SUDHL5 (cell line): ENCODE measurements around the genes AKR1C1 and AKR1C3.

DNA sequence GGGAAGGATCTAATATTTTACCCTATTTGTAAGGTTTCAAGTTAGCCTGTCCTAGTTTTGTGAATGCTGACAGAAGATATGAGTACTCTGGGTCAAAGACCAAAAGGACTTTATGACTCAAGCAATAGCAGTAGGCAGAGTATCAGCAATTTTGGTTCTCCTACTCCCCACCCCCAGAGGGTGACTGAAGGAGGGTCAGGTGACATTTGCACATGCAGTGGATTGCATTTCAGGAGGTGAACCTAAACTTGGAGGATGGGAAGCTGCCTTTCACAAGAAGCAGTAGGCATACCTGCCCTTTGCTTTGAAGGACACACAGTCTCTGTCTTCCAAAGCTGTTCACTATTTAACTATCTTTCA, 84.1 kb upstream of the KLF6 start:
- PRO-cap: no peak

DNA sequence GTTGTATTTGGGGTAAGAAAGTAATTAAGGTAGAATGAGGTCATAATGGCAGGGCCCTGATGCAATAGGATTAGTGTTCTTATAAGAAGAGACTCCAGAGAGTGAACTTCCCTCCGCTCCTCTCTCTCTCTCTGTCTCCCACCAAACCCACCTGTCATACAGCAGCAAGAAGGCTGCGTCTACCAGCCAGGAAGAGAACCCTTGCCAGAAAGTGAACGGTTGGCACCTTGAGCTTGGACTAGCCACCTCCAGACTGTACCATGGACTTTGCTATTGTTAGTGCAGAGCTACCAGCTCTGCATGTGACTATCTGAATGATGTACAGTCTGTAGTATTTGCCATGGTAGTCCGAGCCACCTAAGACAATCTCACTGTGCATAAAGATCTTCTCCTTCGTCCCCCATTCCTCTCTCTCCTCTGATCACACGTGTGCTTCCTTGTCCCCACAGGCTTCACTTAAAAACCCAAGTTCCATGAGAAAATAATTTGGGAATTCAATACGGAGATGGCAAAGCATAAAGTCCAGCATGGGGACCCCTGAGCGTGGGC, 86.6 kb upstream of the KLF6 start:
- PRO-cap: no peak

DNA sequence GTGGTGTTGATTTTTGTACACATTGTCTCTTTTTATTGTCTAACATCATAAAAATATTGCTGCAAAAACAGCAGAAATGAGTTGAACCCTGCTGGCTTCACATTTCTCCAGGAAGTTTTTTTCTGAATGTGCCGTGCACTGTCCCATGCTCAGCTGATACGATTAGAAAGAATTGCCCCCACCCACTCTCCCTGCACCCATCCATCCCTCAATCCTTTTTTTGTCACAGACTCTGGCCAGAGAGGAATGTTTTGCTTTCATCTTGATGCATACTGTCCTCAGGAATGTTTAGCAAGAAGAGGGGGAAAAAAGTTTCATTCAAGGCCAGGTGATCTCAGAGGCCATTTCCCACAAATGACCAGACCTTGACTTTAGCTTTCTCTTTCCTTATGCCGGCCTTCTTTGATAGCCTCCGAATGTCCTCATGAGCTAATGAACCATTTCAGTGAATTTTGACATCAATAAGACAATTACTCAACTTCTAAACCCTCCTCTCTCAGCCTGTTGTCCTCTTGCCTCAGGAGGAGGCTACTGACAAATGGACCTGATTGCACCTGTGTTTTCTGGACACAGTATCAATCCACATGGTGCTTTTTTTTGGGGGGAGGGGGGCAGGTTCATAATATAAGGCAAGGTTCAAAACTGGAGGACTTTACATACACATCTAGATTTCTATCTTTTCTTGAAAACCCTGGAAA, 105.0 kb upstream of the KLF6 start:
- PRO-cap: no peak

GRCh38 chr10:3892265-3893067, 107.5 kb upstream of the KLF6 start:
- PRO-cap: no peak

DNA sequence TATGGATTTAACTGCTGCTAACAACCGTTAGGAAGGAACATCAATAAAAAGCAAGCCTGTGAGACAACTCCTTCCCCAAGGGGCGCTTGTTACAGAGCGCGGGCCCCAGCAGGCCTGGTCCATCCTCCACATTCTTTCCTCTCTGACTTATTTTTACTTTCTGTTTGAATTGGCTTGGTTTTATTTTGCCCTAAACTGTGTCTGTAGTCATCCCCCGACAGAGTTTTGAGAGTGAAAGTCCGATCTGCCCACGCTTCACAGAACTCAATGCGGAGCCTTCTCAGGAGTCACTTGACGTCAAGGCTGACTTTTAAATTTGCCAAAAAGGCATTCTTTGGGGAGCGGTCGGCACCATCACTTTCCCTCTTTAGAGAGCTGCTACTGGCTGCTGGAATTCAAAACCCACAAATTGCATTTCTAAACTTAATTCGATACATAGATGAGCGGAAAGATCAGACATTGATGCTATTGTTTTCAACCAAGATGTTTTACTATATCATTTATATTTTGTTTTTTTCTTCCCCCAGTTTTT, 150.2 kb upstream of the KLF6 start:
- PRO-cap: no peak

DNA sequence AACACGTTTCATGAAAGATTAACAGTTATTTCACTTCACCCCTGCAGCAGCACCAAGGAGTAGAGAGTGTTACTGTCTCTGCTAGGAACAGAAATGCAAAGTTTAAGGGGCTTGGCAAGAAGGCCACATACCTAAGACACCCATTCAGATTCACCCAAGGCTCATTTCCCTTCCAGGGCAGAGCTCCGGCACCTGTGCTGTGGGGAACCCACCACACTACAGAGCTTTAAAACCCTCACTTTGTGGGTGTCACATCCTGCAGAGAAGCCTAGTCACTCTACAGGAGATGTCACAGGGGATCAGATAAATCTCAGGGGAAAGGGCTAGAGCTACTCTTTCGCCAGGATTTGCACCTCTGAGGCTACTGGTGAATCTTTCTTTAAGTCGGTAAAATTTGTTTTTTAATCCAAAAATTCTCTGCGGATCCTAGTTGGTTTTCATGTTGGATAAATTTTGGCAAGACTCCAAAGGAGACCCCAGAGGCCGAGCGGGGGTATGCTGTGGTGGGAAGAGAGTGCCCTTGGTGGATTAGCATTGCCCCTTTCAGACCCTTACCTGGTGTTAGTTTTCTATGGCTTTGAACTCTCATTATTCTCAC, 176.2 kb upstream of the KLF6 start:
- PRO-cap: no peak

GRCh38 chr10:3963045-3963534, 178.1 kb upstream of the KLF6 start:
- PRO-cap: no peak

GRCh38 chr10:4034721-4035764, 250.0 kb upstream of the KLF6 start:
- PRO-cap: no peak

DNA sequence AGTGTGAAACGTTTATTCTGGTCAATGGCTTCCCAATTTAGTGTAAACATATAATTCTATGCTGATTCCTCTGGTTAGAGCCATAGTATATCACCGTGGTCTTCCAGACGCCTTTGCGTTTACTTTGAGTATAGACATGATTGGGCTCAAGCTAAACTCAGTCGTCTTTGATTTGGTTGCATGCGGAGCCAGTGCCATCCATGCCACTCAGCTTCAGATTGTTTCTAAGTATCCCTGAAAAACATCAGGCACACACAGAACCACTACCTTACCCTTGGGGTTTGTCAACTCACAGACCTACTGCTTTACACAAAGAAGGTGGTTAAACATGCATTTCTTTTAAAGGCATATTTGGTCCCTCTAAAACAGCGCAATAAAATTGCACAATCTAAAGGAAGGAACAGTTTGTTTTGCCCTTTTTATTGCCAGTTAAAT, 273.6 kb upstream of the KLF6 start:
- PRO-cap: no peak

DNA sequence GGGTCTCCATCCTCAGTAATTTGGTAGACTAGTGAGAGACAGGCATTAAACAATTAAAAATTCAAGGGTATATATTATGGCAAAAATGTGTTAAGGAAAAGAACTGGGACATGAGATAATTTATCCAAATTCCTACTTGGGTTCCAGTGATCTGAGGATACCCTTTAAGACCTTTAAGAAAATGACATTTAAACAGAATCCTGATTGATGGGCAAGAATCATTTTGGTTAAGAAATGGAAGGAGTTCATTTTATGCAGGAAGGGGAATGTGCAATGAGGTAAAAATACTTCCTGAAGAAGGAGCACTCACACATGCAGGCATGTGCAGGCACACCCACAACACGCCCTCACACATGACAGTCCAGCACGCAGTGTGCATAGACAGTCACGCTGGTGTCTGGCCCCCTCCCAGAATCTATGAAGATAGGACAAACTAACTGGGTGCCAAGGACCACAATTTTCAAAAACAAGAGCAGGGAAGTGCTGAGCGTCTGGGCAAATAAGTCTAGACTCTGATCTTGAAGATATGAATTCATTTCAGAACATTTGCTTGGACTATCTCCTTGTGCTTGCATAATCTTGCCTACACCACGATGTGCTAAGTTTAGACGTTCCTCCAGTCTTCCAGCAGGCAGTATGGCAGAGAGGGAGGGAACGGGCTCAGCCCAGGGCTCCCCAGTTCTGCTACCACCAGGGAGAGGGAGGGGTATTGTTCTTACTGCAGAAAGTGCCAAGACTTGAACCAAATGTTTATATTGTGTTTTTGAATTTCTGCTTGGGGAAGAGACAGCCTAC, 276.4 kb upstream of the KLF6 start:
- PRO-cap: no peak

GRCh38 chr10:4372478-4373010, 453.5 kb upstream of the AKR1E2 start:
- PRO-cap: no peak

GRCh38 chr10:4685533-4686000, 140.4 kb upstream of the AKR1E2 start:
- PRO-cap: unidirectional peak, plus-strand start at chr10:4685681

GRCh38 chr10:4826411-4827151, 574 bp downstream of the AKR1E2 start:
- PRO-cap: no peak

GRCh38 chr10:4957297-4957496, 6.0 kb upstream of the AKR1C1 start:
- PRO-cap: no peak

DNA sequence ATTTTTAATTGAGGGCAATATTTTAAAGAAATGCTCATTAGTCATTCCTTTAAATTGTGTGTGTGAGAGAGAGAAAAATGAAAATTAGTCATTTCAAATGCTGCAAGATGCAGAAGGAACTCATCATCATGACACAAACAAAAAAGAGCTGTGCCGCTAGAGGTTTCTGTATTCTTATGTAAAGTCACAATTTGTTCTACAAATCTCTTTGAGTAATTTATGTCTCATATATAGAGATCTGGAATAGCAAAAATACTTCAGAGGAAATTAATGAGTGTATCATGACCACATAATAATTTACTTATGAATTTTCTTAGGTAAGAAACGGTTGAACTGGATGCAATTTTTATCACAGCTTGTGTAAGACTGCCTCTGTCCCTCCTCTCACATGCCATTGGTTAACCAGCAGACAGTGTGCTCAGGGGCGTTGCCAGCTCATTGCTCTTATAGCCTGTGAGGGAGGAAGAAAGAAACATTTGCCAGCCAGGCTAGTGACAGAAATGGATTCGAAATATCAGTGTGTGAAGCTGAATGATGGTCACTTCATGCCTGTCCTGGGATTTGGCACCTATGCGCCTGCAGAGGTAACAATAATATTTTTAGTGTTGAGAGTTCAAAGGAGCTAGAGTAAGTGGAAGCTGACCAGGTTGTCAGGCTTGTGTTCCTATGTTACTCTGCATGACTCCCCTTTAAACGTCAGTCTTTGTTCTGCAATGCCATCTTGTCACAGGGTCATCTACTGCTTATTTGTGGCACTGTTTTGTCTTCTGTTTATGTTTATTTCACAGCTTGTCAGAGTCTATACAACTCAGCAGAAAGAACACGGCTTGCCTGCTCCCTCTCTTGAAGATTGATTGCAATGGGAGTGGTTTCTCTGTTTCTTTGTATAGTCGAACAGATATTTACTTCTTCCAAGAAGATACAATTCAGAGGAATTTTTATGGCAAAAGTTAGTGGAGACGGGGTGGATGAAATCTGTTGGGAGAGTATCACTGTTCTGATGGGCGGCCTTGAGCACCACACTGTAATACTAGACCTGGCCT, at the start of gene AKR1C1:
TSS of gene AKR1C1 (plus strand) at position 471 of the 1,043 bp plus-strand sequence.
- PRO-cap: unidirectional peak, plus-strand start at position 475 of the sequence

DNA sequence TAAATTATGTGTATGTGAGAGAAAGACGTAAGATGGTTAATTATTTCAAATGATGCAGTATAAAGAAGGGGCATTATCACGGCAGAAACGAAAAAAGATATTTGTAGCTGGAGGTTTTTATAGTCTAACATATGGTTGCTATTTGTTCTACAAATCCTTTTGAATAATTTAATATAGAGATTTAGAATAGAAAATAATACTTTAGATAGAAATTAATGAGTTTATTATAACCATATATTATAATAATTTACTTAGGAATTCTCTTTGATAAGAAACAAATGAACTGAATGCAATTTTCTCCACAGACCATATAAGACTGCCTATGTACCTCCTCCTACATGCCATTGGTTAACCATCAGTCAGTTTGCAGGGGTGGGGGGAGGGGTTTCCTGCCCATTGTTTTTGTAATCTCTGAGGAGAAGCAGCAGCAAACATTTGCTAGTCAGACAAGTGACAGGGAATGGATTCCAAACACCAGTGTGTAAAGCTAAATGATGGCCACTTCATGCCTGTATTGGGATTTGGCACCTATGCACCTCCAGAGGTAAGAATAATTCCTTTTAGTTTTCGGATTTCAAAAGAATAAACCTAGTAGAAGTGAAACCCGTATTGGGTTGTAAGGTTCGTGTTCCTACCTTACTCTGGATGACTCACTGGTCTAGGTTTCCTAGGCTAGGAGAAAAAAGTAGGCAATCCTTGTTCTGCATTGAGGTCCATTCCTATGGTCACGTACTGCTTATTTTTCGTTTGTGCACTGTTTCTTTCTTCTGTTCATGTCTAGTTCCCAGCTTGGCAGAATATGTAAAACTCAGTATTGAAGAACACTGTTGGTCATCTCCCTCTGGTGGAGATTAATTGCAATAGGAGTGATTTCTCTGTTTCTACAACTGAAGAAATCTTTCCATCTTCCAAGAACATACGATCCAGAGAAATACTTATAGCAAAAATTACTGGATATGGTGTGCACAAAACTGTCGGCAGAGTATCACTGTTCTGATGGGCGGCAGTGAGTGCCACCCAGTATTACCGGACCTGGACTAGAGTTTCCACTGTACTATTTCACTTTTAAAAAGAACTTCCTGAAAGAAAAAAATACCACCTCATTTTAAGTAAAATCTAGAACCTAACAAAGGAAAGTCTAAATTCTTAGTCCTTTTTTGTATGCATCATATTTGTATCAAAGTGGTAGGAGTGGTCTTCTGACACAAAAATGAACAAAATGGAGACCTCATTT, at the start of gene AKR1C3:
TSS of gene AKR1C3 (plus strand) at position 430 of the 1,234 bp plus-strand sequence.
- PRO-cap: no peak

GRCh38 chr10:5297212-5297957, 67.4 kb upstream of the UCN3 start:
- PRO-cap: no peak

- PRO-cap: no peak
These were observed 4.6 kb downstream of the NET1 start for GRCh38 chr10:5416875-5417512.

- PRO-cap: no peak
These were observed 39.1 kb downstream of the NET1 start for GRCh38 chr10:5451293-5451965.

DNA sequence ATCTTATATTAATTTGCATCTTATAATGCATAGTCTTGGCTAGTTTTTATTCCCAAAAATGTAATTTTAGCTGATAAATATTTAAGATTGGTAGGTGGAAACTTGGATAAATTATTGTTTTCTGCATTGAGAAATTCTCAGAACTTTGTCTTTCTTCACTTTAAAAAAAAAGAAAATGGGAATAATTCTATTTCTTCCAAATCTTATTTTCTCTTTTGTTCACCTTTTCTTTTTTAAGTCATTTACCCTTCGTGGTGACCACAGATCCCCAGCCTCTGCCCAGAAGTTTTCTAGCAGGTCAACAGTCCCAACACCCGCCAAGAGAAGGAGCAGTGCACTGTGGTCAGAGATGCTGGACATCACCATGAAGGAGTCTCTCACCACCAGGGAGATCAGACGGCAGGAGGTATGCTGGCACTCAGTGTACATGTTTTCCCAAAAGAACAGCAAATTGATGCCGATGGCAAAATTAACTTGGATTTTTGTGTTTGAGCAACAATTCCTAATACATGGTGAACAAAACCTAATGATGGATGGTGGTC, 39.8 kb downstream of the NET1 start:
- PRO-cap: no peak